Right common carotid artery plus branches (tissue), 1 donor: ENCODE results near the genes TTLL2 and FRMD1.

DNA sequence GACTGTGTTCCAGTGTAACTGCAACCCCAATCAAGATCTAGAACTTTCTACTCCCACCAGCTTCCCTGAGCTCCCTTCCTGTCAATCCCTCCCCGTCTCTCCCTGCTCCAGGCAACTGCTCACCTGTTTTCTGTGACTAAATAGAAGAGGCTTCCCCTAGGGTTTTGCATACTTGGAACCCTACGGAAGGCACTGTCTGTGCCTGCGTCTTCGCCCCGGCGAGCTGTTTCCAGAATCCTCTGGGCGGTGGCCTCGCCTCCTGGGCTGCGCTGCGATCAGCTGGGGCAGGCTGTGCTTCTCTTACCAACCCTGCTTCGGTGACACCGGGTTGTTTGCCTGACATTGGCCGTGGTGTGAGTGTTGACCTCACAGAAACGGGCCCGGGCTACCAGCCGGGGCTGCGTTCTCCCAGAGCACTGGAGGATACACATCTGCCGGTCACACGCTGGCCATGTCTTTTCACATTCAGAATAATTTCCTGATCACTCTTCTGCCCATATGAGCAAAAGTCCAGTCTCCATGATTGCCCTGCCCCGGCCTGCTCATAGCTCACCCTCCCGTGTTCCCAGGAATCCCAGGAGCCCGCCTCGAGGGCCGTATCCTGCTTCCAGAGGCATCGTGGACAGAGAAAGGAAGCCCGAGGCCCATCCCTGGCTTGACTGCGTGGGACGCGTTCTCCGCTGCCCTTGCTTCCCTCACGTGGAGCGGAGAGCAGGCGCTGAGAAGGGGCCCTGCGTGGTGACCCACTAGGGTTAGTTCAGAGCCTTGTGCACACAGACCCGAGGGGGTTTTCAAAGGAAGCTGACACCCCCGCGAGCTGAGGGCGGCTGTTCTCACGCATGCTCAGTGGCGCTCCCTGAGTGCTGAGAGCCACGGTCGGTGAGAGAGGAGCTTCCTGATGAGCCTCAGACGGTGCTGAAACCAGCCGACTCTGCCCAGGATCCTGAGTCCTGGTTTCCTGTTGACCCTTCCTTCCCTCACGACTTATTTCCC lies 29.2 kb upstream of the CCR6 start:
- PRO-cap: unidirectional peak, plus-strand start at position 898 of the sequence

- PRO-cap: no peak
Measured at GRCh38 chr6:167094846-167095341, 28.0 kb upstream of the CCR6 start.

GRCh38 chr6:167134795-167135444 lies 12.0 kb downstream of the CCR6 start:
- PRO-cap: no peak

GRCh38 chr6:167238084-167238483 lies 53.0 kb upstream of the UNC93A start:
- PRO-cap: no peak

DNA sequence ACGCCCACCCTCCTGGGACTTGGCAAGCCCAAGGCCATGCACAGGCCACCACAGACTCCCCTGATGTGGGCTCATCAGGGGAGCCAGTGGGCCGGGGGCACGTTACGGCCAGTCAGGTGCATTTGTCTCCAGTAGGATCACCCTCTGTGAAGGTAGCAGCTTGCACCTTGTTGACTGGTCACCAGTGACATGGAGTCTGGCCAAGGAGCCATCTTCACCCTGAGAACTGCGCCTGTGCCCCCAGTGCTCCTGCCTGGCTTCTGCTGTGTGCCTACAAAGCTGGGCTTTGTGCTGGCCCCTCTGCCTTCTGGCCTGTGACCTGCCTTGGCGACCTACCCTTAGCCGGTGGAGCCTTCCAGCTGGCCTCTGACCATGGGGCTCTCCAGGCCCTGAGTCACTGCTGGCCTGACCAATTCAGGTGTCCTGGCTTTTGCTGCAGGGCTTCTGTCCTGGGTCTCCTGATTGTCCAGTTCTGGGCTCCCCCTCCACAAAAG lies 14.1 kb upstream of the UNC93A start:
- PRO-cap: no peak

DNA sequence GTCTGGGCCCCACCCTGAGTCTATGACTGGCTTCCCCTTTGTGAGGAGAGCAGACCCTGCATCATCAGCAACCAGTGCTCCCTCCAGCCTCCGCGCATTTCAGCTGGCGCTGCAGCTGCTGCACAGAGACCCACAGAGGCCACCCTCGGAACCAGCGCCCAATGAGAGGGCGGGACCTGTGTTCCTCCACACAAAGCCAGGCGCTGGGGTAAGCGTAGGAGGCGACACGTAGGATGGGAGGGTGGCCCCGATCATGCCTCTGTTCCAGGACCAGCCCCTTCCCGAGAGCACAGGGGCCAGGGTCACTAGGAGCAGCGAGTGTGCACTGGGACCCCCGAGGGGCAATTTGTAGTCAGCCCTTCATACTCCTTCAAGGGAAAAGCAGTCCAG lies at the start of gene TTLL2:
Gene TTLL2 (plus strand): TSS at position 74 of the 390 bp plus-strand sequence.
- PRO-cap: no peak

DNA sequence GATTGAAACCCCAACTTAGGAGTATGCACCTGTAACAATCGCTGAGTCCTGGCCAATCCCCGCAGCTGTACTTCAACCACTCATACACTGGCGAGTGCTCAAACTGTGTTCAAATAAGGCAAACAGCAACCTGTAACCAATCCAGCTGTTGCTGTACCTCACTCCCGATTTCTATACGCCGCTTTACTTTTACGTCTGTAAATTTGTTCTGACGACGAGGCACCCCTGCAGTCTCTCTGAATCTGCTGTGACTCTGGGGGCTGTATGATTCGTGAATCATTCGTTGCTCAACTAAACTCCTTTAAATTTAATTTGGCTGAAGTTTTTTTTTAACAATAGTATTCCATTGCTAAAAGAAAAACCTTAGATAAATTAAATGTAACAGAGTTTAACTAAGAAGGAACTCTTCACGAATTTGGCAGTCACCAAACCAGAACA lies 6.8 kb downstream of the TTLL2 start:
- PRO-cap: no peak

GRCh38 chr6:167349847-167350288 lies 25.0 kb downstream of the TTLL2 start:
- PRO-cap: no peak

DNA sequence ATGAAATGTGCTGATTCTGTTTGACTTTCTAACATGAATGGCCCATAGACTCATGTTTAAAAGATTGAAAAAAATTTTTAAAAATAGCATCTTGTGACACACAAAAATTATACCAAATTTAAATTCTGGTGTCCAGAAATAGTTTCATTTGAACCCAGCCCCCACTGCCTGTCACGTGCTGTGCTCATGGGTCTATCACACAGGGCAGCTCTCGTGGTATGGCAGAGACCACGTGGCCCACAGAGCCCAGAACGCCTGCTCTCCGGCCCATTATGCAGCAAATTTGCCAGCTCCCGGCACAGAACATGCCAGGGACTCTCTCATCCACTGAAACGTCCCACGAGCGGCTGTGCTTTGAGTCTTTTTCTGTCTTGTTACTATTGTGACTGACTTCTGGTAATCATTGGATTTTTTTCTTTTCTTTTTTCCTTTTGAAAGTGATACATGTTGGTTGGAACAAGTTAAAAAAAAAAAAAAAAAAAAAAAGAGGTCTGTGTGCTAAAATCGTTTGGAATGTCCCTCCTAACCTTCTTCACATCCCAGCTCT lies 224.4 kb downstream of the TTLL2 start:
- PRO-cap: no peak

- PRO-cap: unidirectional peak, plus-strand start at chr6:167734281
Measured at GRCh38 chr6:167733527-167734636, 92.8 kb upstream of the AFDN start.

DNA sequence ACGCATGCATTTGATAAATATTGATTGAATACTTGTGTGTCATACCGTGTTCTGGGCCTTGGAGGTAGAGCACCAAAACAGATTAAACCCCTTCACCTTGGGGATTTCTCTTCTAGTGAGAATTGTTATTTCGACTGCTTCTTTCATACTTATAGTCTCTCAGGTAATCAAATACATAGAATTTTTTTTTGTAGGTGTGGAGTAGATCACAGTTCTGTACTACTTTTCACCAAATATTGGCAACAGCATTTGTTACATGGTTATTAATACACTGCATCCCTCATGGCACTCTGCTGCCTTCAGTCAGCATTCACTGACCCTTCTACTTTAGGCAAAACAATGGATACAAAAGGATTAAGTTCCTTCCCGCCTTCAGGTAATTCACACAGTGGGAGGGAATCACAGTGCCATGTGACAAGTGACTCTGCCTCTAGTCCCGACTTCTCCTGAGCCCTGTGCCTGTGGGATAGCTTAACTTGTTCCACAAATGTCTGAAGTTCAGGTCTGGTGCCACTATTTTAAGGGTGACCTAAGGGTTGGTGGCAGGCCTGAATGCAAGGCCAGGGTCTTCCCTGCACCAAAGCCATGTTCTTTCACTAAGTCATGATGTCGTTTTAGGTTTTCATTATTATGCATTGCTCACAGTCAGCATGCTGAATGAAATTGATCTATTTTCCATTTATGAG lies 66.1 kb downstream of the AFDN start:
- PRO-cap: no peak

- PRO-cap: no peak
Measured at GRCh38 chr6:167933223-167933737, 64.2 kb upstream of the KIF25 start.

- PRO-cap: no peak
Measured at GRCh38 chr6:167936044-167936497, 61.4 kb upstream of the KIF25 start.

DNA sequence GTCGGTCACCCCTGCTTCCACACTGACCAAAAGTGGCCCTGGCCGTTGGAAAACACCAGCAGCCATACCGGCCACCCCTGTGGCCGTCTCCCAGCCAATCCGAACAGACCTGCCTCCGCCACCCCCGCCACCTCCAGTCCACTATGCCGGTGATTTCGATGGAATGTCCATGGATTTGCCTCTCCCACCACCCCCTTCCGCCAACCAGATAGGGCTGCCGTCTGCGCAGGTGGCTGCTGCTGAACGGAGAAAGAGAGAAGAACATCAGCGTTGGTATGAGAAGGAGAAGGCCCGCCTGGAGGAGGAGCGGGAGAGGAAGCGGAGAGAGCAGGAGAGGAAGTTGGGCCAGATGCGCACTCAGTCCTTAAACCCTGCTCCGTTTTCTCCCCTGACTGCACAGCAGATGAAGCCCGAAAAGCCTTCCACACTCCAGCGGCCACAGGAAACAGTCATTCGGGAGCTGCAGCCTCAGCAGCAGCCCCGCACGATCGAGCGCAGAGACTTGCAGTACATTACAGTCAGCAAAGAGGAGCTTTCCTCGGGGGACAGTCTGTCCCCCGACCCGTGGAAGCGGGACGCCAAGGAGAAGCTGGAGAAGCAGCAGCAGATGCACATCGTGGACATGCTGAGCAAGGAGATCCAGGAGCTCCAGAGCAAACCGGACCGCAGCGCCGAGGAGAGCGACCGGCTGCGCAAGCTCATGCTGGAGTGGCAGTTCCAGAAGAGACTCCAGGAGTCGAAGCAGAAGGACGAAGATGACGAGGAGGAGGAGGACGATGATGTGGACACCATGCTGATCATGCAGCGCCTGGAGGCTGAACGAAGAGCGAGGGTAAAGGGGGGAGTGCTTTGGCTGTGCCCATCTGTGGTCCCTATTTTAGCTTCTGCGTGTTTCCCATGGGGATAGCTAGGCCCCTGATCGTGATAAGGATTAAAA lies 45.8 kb upstream of the KIF25 start:
- PRO-cap: no peak

DNA sequence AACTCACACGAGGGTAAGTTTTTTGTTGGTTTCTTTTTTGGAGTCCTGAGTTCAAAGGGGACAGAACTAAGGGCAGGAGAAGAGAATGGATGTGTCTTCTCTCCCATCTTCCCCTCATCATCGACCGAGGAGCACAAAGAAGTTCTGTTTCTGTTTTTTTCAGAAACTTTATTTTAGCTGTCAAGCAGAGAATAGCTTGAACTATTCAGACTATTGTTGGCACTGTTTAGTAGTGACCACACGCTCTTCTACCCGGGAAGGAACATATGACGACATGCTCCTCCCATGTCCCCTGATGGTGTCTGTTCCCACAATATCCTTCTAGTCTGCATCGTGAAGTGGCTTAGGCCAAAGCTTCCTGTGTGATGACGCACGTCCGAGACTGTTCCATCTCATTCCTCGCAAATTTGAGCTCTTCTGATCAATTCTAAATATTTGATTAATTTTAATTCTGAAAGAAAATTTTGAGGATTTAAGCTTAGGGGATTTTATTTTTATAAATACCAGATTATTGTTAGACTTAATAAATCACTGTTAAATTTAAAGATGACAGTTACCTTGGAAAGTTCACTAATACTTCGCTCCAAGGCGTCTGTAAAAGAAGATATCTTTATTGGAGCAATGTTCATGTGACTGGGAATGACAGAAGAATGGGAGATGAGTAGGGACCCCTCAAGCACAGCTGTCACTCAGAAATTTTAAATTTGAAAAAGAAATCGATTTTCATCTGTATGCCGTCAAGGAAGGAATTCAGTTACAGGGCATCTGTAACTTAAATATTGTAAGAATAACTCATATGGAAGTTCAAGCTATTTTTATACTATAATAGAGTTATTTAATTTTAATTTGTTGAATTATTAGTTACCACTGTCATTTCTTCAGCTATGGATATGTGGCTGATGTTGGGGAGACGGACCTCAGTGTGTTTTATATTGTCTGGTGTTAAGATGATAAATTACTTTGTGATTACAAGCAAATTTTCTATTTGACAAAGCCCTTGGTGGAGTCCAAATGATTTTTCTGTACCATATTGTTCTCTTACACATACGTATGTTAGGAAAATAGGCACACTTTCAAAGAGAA lies 27.0 kb upstream of the KIF25 start:
- PRO-cap: unidirectional peak, minus-strand start at position 122 of the sequence

DNA sequence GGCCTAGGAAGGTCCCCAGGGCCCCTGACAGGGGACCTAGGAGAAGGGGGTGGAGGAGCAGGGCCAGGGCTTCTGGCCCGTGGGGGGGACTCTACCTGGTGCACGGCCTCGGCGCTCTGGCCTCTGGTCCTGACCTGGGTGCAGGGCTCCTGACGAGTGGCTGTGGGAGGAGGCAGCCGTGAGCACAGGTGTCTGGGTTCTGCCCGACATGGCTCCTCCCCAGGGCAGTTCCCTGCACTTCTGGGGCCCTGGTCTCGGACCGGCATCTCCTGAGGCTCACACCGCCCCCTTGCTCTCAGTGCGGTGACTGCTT lies 20.0 kb downstream of the FRMD1 start:
- PRO-cap: no peak

GRCh38 chr6:168078682-168079460 lies at the start of gene FRMD1:
Gene FRMD1, minus strand, starts transcription at chr6:168079212.
- PRO-cap: no peak

DNA sequence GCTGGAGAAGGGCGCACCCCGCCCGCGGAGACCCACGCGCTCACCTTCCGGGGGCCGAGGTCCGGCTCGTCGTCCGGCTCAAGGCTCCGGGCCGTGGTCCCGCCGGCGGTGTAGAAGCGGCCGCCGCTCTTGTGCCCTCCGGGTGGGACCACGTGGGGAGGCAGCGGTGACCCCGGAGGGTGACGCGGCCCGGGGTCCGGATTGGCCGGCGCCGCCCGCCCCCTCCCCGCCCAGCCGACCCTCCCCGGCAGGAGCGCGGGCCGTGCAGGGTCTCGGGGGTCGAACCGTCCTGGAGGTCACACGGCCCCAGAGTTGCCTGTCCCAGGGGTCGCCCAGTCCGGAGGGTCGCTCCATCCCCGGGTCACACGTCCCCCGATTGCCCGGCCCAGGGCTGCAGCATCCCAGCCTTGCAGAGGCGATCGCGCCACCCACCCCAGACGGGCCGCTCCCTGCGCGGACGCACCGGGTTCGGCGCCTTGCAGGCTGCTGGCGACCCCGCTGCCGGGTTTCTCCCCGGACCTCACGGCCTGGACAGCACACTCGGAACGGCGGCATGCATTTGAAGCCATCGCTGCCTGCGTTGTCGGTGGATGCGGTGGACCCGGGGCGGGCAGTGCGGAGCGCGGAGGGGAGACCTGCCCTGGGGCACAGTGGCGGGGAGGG lies 22.5 kb upstream of the FRMD1 start:
- PRO-cap: no peak

DNA sequence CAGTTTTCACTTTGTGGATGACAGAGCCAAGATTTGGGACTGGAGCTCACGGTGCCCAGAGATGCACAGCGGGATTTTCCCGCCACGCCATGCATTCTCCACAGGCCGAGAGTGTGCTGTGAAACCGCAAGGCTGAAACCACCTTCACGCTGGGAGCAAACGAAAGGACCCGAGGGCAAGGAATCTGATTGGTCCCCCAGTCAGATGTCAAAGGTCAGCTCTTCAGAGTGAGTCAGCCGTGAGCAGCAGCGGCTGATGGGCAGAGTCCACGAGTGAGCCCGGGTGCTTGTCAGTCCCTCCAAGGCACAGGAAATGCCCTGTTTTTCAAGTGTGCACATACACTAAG lies 37.9 kb upstream of the FRMD1 start:
- PRO-cap: no peak

GRCh38 chr6:168207043-168207284 lies 112.6 kb downstream of the DACT2 start:
- PRO-cap: no peak